Measurements from ENCODE around the genes RFPL4A, ZNF71, ZNF773, ZNF776, ZNF256 and ZNF584.

DNA sequence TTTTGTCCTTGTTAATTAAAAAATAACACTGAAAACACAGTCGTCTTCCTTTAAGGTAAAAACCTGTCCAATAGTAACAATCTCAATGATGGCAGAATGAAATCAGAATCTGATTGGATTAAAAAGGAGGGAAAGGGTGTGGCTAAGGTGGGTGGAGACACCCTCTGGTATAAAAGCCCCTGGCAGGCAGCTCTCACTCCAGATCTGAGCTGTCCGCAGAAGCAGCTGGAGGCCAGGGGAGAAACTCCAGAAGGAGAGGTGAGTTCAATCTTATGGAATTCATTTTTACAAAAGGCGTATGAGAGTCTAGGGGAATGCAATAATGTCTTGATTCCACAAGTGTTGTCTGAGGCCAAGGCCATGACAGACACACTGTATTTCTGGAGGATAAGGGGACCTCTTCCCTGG lies at the start of gene RFPL4A:
TSS of gene RFPL4A (plus strand) at position 180 of the 408 bp plus-strand sequence.
- PRO-cap: no peak
- RAMPAGE, long total RNA, 2 experiments: no peak in any of the 2 experiments

DNA sequence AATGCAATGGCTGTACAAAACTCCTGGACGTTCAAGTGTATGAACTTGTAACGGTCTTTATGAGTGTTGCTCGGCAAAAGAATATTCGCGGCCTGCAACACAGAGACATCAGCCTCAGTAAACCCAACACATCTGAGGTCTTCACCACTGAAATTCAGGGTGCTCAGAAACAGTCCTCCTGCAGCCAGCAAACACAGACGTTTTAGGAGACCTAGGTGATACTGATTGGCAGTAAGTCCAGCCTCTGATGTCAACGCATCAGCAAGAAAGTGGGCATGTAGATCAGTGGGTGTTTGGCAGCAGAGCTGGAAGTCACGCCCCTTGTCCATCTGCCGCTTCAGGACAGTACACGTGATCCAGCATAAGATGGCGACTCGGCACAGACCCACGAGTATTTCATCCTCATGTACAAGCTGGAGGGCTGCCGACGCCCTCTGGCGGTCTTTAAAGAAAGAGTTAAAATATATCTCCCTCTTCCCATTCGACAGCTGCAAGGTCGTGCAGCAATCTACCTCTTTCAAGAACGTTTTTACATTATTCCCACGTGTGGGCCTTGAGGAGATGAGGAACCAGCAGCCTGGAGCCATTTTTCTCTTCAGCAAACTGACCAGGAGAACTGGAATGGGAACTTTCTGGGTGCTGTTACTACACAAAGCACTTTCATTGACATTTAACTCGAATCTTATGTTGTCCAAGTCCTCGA lies 22.4 kb downstream of the NLRP11 start:
- PRO-cap: no peak
- RAMPAGE, long total RNA, 2 experiments: no peak in any of the 2 experiments

DNA sequence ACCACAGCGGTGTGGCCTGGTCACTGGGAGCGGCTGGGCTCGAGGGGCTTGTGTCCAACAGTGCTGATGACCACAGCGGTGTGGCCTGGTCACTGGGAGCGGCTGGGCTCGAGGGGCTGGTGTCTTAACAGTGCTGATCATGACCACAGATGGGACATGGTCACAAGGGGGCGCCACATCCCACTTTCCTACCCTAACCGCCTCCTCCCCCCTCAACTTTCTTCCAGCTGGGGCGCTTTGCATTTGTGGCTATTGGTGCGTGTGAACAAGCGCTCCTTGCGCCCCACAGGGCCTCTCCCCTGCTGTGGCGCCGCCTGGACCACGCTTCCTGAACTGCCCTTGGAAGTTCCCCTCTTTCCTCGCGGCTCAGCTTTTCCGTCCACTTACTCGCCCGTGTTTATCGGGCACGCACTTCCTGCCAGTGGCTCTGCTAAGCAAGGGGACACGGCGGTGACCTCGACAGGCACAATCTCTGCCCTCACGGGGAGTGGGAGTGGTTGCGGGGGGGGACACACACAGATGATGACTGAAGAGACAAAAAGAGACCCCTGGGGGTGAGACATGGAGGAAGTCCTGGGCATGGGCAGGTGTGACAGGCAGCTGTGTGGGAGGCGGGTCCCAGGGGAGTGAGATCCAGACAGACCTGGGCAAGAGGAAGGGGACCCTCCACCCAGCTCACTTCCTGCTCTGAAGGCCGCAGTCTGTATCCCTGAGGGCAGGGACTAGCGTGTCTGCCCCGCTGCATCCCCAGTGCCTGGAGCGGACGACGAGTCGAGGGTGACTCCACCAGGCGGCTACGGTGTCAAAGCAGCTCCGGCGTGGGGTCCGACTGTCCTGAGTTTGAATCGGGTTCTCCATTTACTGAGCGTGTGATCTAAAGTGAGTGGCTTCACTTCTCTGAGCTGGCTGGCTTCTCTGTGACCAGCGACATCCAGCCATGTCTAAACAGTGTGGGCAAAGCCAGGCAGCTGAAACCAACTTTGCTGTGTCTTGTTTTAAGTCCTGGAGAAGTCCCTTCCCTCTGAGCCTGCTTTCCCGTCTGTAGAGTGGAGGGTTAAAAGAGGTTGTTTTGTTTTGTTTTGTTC lies 40.2 kb downstream of the ZNF787 start:
- PRO-cap: no peak
- RAMPAGE, long total RNA, 2 experiments: no peak in any of the 2 experiments

DNA sequence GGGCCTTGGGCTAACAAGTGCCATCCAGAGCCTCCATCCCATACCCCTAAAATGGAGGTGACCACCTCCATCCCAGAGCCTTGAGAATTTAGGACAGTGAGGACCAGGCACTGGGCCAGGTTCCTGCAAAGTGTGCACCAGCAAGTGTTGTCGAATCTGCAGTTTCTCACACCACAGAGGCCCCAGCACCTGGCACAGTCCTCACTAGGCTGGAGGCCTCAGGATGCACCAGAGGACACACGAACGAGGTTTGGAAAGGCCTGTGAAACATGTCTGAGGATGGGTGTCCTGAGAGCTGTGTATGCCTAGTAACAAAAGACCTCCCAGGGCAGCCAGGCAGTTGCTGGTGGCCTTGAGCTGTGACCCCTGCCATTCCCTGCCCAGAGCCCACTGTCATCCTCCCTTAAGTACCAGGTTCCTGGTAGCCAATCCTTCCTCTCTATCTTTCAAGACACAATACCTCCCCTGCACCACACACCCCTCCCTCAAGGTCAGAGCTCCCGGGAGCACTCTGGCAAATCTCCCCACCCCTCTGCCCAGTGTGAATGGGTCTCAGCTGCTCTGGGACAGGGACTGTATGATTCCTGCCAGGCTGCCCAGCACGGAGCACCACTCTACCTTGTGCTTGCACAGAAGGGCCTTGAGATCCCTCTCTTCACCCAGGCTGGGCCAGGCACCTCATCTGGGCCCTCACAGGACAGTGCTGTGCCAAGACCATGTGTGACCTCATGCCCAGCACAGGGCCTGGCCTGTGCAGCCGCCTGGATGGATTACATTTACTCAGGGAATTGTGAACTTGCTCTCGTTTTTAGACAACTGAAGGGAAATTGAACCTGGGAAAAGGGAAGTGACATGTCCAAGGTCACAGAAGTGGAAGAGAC lies 2.3 kb downstream of the ZNF787 start:
- PRO-cap: no peak
- RAMPAGE, long total RNA, 2 experiments: no peak in any of the 2 experiments

DNA sequence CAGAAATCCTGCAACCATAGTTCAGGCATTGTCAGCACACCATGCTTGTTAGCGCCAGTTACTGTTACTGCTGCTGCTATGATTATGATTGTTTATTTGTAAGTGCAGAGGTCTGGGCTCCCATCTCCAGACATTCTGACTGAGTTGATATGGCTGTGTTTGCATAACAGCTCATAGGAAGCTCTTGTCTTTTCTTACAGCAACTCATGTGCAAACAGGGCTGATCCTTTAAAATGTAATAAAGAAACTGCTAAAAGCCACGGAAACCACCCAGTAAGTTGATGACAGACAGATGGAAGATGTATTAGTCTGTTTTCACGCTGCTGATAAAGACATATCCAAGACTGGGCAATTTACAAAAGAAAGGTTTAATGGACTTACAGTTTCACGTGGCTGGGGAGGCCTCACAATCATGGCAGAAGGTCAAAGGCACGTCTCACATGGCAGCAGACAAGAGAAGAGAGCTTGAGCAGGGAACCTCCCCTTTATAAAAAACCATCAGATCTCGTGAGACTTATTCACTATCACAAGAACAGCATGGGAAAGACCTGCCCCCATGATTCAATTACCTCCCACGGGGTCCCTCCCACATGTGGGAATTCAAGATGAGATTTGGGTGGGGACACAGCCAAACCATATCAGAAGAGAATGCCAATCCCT lies 1.6 kb downstream of the ZSCAN5A start:
- PRO-cap: no peak
- RAMPAGE, long total RNA, 2 experiments: no peak in any of the 2 experiments

- PRO-cap: no peak
- RAMPAGE, long total RNA, 2 experiments: no peak in any of the 2 experiments
Observed at GRCh38 chr19:56476727-56477059, 452 bp downstream of the ZNF667 start.

GRCh38 chr19:56594810-56595772 lies at the start of gene ZNF71:
Gene ZNF71, plus strand, starts transcription at chr19:56595302.
- PRO-cap: bidirectional peak, plus-strand start at chr19:56595313, minus-strand start at chr19:56595174
- RAMPAGE, long total RNA, 2 experiments: start-site peak on the plus strand in 1 of 2 experiments, at chr19:56595298-56595310 at its widest, 99 reads per replicate

DNA sequence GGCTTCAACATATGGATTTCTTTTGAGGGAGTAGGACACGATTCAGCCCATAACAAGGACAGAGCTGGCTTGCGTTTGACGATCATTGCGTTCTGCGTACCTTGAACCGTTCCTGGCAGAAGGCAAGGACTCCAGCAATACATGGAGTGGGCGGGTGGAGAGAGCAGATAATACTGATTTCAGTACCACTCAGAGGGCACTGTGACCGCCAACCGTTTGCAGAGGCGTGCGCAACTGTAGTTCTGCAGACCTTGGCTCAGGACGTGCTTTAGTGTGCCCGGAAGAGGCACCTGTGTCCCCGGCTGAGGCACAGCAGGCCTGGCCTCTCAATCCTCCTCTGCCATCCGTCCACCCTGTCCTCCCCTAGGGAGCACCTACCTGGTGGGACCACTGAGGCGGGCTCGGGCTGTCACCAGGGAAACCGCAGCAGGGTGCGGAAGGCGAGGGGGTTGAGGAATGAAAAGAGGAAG lies 117.6 kb upstream of the USP29 start:
- PRO-cap: no peak
- RAMPAGE, long total RNA, 2 experiments: no peak in any of the 2 experiments

DNA sequence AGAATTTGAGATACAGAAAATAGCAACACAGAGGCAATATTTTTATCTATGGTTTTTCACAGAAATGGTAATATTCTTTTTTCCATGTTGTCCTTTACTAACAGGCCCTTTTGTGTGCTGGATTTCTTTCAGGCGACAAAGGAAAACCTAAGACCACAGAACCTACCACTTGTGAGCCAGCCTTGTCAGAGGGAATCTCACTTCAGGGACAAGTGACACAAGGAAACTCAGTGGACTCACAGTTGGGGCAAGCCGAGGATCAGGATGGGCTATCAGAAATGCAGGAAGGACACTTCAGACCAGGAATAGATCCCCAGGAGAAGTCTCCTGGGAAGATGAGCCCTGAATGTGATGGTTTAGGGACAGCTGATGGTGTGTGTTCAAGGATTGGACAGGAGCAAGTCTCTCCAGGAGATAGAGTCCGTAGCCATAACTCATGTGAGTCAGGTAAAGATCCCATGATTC lies 19.6 kb upstream of the AURKC start:
- PRO-cap: no peak
- RAMPAGE, long total RNA, 2 experiments: no peak in any of the 2 experiments

DNA sequence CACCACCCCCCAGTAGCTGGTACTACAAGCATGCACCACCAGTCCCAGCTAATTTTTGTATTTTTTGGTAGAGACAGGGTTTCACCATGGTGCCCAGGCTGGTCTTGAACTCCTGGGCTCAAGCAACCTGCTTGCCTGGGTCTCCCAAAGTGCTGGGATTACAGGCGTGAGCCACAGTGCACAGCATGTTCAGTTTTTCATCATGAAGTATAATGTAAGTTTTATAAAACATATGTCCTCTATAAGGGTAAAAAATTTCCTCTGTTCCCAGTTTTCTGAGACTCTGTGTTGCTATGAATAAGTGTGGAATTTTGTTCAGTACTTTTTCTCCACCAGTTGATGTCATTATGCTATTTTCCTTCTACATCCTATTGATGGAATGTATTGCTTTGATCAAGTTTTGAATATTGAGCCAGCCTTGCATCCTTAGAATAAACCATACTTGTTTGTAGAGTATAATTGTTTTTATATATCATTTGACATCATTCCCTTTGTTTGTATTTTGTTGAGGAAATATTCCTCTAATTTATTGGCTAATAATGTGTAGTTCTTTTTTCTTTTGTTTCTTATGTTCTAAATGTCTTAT lies 16.3 kb upstream of the AURKC start:
- PRO-cap: no peak
- RAMPAGE, long total RNA, 2 experiments: no peak in any of the 2 experiments

- PRO-cap: no peak
- RAMPAGE, long total RNA, 2 experiments: no peak in any of the 2 experiments
Observed at GRCh38 chr19:57217995-57218533, 12.8 kb upstream of the AURKC start.

GRCh38 chr19:57302483-57303069 lies 17.7 kb upstream of the ZNF543 start:
- PRO-cap: no peak
- RAMPAGE, long total RNA, 2 experiments: no peak in any of the 2 experiments

- PRO-cap: unidirectional peak, plus-strand start at chr19:57499938
- RAMPAGE, long total RNA, 2 experiments: start-site peak on the plus strand in 1 of 2 experiments, at chr19:57499896-57499945 at its widest, 80 reads per replicate
Observed at GRCh38 chr19:57499612-57500281, at the start of gene ZNF773. Gene ZNF773, plus strand, starts transcription at chr19:57499938.

- PRO-cap: no peak
- RAMPAGE, long total RNA, 2 experiments: no peak in any of the 2 experiments
Observed at GRCh38 chr19:57684082-57684869, 2.5 kb downstream of the ZNF551 start.

DNA sequence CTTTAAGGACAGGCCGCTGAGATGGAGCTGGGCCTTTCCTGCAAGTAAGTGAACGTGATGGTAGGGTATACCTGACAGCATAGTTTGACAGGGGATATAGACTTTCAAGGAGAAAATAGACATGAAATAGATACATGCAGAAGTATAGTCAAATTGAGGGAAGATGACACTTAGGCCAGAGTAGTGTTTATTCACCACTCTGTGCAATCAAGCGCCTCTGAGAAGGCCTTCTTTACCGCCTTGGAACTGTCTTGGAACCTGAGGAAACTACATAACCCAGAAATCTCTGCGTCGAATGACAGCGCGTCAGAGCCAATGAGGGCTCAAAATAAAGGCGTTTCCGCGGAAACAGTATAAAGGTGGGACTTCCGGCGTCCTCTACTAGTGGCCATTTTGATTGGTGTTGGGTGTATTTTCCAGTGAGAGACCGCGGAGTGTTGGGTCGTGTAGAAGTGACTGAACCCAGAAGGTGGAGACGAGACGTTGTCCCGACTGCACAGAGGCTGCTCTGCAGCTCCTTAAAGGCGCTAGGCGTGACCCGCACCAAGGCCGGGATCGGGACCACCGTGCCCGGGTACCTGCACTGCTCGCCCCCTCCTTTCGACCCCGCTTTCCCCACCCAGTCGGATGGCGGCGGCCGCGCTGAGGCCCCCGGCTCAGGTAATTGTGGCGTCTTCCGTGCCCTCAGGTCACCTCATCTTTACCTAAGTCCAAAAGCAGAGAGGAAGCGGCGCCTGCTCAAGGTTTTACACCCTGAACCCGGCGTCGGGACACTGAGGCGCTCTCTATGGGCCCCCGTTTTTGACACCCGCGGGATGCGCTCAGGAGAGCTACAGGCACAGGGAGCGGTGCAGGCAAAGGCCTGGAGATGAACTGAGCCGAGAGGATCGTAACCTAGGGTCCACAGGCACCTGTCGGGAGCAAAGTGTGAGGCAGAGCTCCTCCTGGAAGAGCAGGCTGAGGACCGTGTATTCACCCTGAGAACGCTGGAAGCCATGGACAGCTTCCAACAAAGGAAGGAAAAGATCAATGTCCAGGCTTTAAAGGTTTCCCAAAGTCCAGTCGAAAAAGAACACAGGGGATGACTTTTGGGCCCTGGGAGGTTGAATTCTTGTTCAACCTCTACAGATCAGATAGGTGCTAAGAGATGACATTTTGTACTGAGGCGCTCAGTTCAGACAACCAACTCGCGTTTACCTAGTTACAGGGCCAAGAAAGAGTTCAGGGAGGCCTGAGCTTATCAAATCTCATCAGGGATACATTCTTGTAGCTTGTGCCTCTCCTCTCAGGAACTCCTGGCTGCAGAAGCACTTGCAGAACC lies at the start of gene ZNF776:
TSS of gene ZNF776 (plus strand) at position 384 of the 1,321 bp plus-strand sequence.
- PRO-cap: unidirectional peak, plus-strand start at position 422 of the sequence
- RAMPAGE, long total RNA, 2 experiments: no peak in any of the 2 experiments

DNA sequence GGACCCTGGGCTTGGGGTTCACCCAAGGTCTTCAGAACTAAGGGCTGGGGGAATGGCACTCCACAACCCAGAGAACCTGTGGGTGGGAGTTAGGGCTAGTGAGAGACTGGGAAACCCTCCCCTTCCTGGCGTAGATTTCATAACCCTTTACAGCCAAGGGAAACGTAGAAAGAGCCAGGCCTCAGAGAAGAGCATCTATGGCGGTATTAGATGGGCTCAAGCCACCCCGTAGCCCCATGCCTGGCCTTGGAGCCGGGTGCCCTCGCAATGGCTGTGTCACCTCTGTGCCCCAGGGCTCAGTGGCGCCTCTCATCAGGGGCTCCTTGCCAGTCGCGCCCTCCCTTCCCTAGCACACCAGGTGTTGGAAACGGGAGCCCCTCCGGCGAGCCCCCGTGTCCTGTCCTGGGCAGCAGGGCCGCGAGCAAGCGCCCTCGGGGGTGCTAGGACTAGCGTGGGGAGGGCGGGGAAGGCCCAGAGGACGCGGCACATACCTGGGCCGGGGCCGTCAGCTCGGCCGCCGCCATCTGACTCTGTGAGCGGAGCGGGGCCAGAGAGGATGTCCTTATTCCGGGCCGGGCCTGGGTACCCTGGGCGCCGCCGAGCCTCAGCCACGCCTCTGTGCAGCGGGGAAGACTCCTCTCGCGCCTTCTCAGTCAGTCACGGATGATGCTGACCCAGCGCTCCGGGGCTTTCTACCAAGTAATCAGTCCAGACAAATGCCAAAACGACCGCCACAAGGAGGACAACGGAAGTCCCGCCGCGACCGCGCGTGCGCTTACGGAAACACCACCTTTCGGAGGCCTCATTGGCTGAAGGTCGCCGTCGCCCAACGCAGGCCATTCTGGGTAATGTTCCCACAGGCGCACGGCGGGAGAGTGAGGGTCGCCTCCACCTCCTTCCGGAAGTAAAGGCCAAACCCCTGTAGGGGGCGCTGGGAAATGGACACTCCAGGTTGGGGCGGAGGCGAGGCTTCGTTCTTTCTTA lies at the start of gene ZNF256:
TSS of gene ZNF256 (minus strand) at position 756 of the 984 bp plus-strand sequence.
- PRO-cap: no peak
- RAMPAGE, long total RNA, 2 experiments: start-site peak on the minus strand in 1 of 2 experiments, centred at position 759 of the sequence, 61 reads per replicate

GRCh38 chr19:58230015-58230953 lies 1.6 kb downstream of the ZNF544 start:
- PRO-cap: no peak
- RAMPAGE, long total RNA, 2 experiments: no peak in any of the 2 experiments

GRCh38 chr19:58408128-58409200 lies at the start of gene ZNF584:
Gene ZNF584, plus strand, starts transcription at chr19:58408649.
- PRO-cap: bidirectional peak, plus-strand start at chr19:58408679, minus-strand start at chr19:58408454
- RAMPAGE, long total RNA, 2 experiments: start-site peak on the minus strand in 1 of 2 experiments, at chr19:58408454-58408497 at its widest, 12 reads per replicate

DNA sequence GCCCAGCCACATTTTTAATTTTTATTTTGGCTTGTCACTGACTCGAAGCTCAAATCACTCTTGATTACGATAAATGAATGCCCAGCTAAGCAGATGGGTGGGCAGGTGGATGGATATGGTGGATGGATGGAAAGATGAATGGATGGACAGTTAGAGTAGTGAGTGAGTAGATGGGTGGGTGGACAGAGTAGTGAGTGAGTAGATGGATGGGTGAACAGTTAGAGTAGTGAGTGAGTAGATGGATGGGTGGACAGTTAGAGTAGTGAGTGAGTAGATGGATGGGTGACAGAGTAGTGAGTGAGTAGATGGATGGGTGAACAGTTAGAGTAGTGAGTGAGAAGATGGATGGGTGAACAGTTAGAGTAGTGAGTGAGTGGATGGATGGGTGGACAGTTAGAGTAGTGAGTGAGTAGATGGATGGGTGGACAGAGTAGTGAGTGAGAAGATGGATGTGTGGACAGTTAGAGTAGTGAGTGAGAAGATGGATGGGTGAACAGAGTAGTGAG lies 9.8 kb downstream of the SLC27A5 start:
- PRO-cap: no peak
- RAMPAGE, long total RNA, 2 experiments: no peak in any of the 2 experiments

GRCh38 chr19:58573869-58574291 lies 745 bp upstream of the MZF1 start:
- PRO-cap: no peak
- RAMPAGE, long total RNA, 2 experiments: no peak in any of the 2 experiments

Measured in breast epithelium (tissue), 2 donors.